PC-3 (cell line): ENCODE measurements around the genes BTG3, NCAM2 and MRPL39.

DNA sequence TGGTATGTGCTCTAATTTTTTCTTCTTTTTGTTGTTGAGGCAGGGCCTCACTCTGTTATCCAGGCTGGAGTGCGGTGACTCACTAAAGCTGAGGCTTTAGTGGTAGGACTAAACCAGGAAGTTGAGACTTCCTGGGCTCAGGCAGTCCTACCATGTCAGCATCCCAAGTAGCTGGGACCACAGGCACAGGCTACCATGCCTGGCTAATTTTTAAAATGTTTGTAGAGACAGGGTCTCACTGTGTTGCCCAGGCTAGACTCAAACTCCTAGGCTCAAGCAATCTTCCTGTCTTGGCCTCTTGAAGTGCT, 46.6 kb upstream of the CXADR start:
- RAMPAGE, long total RNA = no peak

- RAMPAGE, long total RNA = no peak
Observed at GRCh38 chr21:17476028-17476549, 36.8 kb upstream of the CXADR start.

- RAMPAGE, long total RNA = no peak
Observed at GRCh38 chr21:17612397-17613209, at the start of gene BTG3. Gene BTG3 (minus strand): TSS chr21:17612901.

- RAMPAGE, long total RNA = no peak
Observed at GRCh38 chr21:17775318-17775672, 43.9 kb downstream of the C21orf91 start.

GRCh38 chr21:17789603-17789938, 29.6 kb downstream of the C21orf91 start:
- RAMPAGE, long total RNA = no peak

- RAMPAGE, long total RNA = no peak
Observed at GRCh38 chr21:17799444-17799965, 19.7 kb downstream of the C21orf91 start.

DNA sequence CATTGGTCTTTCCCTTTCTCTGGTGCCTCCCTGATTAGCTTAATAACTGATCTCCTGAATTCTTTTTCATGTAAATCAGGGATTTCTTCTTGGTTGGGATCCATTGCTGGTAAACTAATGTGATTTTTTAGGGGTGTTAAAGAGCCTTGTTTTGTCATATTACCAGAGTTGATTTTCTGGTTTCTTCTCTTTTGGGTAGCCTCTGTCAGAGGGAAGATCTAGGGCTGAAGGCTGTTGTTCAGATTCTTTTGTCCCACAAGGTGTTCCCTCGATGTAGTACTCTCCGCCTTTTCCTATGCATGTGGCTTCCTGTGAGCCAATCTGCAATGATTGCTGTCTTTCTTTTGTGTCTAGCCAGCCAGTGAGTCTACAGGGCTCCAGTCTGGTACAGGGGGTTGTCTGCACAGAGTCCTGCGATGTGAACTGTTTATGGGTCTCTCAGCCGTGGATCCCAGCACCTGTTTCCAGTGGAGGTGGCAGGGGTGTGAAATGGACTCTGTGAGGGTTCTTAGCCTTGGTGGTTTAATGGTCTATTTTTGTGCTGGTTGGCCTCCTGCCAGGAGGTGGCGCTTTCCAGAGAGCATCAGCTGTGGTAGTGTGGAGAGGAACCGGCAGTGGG, 81.1 kb upstream of the C21orf91 start:
- RAMPAGE, long total RNA = no peak

- RAMPAGE, long total RNA = no peak
Observed at GRCh38 chr21:18832914-18833518, 429.4 kb upstream of the TMPRSS15 start.

DNA sequence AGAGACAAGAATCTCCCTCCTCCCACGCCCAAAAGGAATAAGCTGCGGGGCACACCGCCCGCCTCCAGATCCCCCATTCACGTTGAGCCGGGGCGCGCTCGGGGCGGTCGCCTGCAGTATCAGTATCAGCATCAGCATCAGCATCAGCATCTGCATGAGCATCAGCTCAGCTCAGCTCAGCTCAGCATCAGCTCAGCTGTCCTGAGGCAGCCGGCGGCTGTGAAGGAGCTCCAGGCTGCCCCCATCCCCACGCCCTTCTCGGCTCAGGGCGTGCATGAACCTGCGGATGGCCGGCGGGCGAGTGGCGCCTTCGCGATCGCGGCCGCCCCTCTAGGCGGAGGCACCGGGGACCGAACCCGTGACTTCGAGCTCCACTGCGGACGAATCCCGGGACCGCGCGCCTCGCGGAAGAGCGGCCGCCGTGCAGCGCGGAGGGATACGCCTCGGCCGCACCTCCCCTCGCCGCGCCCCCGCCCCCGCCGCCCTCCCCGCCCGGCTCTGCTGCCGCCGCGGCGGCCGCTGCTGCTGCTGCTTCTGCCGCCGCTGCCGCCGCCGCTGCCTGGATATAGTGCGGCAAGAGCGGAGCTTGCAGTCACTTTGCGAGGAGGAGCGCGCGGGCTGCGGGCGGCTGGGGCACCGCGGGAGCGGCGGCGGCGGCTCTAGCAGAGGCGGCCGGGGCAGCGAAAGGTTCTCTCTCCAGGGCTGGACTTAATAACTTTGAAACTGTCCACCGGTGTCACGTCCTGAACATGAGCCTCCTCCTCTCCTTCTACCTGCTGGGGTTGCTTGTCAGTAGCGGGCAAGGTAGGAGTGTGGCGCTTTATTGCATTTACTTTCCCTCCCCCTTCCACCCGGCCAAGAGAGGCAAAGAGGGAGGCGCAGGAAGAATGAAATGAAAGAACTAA, at the start of gene NCAM2:
Gene NCAM2 (plus strand): TSS at position 595 of the 905 bp plus-strand sequence.
- RAMPAGE, long total RNA = no peak

GRCh38 chr21:21200045-21200606, 201.9 kb downstream of the NCAM2 start:
- RAMPAGE, long total RNA = no peak

- RAMPAGE, long total RNA = no peak
Observed at GRCh38 chr21:25606984-25608119, at the start of gene MRPL39. Gene MRPL39 (minus strand): TSS chr21:25607481.

DNA sequence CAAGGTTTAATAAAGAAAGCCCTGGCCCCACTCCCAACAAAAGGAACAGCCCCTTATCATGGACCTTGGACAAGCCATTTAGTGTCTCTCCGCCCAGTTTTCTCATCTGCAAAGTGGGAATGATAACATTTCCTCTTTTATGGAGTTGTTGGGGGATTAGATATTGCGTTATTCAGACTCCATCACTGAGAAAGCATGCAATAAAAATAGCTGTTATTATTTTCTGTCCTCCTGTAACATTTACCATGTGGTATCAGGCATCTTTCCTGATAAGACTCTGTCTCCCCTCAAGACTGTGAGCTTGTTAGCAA, 1.3 kb upstream of the JAM2 start:
- RAMPAGE, long total RNA = no peak

- RAMPAGE, long total RNA = no peak
Observed at GRCh38 chr21:25640187-25640712, 1.2 kb downstream of the JAM2 start.

DNA sequence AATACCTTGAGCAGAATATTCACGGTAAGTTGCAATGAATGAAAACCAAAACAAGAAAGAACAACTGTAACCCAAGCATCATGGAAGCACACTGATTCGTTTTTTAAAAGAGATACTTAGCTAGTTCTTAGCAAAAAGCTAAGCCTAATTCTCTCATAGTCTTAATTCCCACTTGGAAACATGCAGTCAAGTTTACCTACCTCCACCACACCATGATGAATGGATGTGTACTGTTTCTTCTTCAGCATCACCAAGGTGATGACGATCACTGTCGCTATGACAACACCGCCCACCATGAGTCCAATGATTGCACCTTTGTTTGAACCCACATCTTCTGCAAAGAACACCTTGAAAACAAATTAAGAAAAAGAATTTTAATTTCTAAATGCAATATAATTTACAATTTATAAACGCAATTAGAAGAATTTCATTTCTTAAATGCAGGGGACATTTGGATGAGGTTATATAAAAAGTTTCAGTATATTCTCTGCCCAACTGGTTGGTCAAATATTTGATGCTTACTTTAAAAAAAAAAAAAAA, 156.8 kb downstream of the GABPA start:
- RAMPAGE, long total RNA = no peak

DNA sequence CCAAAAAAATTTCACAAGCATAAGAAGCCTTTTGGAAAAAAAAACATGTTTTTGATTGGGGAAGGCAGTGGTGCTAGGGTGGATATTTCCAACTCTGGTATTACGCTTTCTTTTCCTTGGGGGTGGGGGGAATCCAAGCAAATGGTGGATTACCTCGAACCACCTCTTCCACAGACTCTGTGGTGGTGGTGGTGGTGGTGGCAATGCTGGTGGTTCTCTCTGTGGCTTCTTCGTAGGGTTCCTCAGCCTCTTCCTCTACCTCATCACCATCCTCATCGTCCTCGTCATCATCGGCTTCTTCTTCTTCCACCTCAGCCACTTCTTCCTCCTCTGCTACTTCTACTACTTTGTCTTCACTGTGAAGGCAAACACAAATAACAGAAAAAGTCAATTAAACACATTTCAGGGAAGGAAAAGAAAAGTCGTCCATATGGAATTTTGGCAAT, 148.9 kb downstream of the APP start:
- RAMPAGE, long total RNA = no peak

DNA sequence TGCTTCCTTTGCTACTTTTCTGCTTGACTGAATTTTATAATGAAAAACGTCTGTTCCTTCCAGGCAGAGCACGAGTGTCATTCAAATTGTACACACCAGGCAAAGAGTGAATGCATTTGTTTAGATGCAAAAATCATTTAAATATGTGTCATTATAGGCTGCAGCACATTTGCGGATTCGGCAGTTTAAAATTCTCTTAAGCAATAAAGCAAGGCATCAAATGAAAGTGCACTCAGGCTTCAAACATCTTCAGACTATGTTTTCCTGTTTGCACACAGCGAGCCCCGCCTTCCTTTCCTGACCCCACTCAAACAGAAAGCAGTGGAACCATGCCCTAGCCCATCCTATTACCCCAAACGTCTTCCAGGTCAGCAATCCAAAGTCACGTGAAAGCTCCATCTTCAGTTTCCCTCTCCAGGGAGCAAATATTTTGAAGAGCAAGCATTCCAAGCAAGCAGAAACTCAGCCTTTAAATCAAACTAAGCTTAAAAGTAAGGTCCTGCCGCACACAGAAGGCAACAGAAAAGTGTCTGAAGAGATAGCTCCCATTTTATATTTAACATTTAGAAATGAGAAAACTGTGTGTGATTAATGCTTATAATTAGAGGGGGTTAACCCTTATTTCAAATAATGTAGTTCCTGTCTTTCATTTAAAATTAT, 99.5 kb downstream of the APP start:
- RAMPAGE, long total RNA = no peak

DNA sequence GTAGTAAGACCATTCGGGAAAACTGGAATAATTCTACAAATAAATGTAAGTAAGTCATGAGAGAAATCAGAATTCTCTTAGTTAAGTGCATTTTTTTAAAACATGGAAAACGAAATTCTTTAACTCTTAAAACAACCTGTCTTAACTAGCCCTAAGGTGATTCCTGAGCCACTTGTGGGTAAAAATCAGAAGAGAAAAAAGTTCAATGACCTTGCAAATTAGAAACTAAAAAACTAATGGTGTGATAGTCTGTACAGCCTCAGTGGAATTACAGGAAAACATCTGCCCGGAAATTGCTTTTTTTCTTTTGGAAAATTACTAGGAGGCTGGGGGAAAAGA, 1.9 kb downstream of the APP start:
- RAMPAGE, long total RNA = no peak

- RAMPAGE, long total RNA = no peak
Observed at GRCh38 chr21:26686100-26686537, 113.0 kb upstream of the CYYR1 start.

DNA sequence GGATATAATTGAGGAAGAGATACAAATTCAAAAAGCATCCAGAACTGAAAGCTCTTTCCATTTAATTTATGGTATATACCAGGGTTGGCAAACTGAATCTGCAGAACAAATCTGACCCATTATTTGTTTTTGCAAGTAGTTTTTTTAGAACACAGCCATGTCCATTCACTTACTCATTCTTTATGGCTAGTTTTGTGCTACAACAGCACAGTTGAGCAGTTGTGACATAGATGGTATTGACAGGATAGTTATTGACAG, 9.6 kb downstream of the ADAMTS1 start:
- RAMPAGE, long total RNA = no peak

GRCh38 chr21:26842244-26842818, 2.9 kb downstream of the ADAMTS1 start:
- RAMPAGE, long total RNA = no peak